H7 (cell line): ENCODE data around the genes BTN1A1 and H3C10.

- RAMPAGE, long total RNA: no peak
These were observed 921 bp upstream of the H3C6 start for GRCh38 chr6:26223650-26224778.

DNA sequence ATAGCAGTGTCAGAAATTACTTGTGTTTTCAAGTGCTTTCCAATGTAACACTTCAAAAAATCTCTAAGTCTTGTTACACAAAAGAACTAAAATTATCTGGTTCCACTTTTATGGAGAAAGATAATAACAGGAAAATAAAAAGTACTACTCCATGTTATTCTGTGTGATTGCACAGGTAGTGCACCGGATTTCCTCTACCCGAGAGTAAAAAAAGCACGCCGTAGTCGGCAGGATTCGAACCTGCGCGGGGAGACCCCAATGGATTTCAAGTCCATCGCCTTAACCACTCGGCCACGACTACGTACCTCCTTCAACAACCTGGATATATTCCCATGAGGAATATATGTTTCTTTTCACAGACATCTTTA, 27.0 kb upstream of the H4C8 start:
- RAMPAGE, long total RNA: no peak

DNA sequence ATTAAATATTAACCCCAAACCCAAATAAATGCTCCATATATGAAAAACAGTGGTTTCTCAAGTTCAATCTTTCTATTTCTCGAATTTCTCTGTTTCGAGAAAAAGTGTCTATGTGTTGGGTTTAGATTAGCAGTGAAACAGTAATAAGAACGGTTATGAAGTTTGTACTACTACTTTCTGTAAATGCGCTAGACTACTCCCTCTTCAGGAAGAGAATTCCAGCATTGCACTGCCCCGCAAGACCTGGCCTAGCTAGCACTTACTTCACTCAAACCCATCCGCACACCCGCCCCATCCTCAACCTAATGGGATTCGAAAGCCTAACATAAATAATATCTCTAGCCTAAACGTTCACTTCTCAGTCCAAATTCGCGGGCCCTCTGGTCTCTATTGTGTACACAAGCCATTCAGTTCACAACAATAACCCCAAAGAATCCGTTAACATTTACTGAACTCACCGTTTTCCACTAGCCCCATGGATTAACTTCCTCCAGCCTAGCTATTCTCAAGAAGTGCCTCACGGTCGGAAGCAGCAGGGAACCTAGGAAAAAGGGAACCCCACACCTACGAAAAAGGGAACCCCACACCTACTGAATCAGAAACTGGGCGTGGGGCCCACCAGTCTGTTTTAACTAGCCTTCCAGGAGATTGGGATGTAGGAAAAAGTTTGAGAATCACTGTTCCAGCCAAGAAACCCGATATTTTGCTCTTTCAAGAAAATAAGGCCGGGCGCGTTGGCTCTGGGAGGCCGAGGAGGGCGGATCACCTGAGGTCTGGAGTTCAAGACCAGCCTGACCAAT, 34.2 kb upstream of the H4C8 start:
- RAMPAGE, long total RNA: no peak

DNA sequence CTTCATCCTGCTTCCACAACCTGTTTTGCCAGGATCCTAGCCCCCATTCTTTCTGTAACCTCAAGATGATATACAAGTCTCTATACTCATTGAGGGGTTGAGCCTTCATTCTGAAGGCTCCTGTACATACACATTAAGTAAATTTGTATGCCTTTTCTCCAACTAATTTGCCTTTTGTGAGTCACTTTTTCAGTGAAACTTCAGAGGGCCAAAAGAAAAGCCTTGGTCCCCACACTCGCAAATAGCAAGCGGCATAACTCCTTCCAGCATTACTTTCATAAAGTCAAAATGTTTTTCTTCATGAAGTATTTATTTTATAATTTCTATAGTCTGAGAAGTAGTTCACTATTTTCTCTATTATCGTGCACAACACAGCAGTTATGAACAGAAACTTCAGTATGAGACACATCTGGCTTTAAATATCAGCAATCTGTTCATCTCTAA, 17.9 kb upstream of the BTN3A2 start:
- RAMPAGE, long total RNA: no peak

DNA sequence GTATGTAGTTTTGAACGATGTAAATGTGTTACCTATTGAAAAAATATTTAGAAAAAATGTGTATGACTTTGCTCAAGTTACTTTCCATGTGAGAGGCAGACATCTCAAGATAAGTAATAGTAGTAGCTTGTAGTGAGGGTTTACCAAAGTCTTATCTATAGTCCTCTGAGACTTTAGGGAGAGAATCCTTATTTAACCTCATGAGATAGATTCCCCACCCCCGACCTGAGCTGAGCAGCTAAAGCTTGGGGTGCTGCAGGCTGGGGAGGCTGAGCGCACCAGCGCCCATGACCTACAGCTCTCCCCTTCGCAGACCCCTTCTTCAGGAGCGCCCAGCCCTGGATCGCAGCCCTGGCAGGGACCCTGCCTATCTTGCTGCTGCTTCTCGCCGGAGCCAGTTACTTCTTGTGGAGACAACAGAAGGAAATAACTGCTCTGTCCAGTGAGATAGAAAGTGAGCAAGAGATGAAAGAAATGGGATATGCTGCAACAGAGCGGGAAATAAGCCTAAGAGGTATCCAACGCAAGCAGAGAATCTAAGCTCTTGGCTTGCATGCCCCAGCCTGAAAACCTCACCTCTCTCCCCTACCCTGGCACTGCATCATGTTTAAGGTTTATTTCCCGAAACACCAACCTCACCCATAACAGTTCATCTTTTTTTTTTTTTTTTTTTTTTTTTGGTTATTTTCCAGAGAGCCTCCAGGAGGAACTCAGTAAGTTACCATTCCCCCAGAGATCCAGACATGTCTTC, 7.8 kb downstream of the BTN3A2 start:
- RAMPAGE, long total RNA: no peak

- RAMPAGE, long total RNA: no peak
These were observed 18.3 kb upstream of the BTN3A3 start for GRCh38 chr6:26422026-26422414.

GRCh38 chr6:26465160-26465586, 7.4 kb downstream of the BTN2A1 start:
- RAMPAGE, long total RNA: no peak

DNA sequence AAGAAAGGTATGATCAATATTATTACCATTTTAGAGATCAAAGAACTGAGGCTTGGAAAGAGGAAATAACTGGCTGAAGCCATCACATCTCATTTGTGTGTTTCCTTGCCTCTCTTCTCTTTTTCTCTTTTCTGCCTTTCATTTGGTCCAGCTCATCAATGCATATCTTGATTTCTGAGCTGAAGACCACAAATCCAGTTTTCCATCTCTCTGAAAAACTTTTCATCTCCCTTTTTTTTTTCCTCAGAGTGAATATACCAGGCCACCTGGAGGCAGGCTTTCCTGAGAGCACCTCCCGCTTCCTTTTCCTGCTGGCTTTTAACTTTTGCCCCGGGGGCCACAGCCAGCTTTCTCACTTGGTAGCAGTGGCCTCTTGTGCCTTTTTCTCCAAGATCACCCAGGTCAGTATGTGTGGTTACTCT, at the start of gene BTN1A1:
TSS of gene BTN1A1 (plus strand) at position 346 of the 422 bp plus-strand sequence.
- RAMPAGE, long total RNA: no peak

GRCh38 chr6:26520653-26520899, 17.6 kb upstream of the HMGN4 start:
- RAMPAGE, long total RNA: no peak

- RAMPAGE, long total RNA: no peak
These were observed 113.4 kb downstream of the H2BC11 start for GRCh38 chr6:27019231-27019630.

- RAMPAGE, long total RNA: no peak
These were observed 744 bp upstream of the H4C9 start for GRCh38 chr6:27138117-27138958.

- RAMPAGE, long total RNA: no peak
These were observed 74.7 kb upstream of the ZNF184 start for GRCh38 chr6:27547471-27548149.

DNA sequence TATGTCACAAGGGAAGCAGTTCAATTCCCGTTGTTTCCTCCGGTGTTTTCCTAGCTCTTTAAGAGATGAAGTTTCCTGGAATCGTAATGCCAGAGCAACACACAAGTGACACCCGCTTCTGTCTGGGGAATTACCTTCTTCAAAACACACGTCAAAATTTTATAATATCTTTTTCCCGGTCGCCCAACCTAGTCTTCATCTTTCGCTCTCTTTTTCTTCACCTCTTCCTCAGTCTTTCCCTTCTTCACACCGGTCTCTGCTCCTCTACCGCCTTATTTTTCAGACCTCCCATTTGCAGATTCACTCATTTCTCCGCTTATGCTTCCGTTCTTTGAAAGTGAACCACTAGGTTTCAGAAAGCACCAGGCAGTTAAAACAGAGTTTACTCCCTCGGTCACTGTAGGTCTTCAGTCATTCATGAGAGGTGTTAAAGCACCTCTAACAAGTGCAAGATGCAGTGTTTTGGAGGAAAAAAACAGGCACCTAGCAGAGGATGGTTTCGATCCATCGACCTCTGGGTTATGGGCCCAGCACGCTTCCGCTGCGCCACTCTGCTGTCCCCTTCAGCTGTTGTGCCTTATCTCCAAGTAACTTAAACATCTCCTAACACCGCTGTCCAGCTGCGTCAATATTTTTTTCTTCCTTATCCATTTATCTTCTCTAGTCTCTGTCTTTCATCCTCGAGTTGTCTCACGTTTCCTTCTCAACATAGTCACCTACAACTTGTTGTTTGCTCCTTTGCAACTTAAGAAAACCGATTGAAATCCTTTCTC, 119.6 kb upstream of the ZNF184 start:
- RAMPAGE, long total RNA: no peak

DNA sequence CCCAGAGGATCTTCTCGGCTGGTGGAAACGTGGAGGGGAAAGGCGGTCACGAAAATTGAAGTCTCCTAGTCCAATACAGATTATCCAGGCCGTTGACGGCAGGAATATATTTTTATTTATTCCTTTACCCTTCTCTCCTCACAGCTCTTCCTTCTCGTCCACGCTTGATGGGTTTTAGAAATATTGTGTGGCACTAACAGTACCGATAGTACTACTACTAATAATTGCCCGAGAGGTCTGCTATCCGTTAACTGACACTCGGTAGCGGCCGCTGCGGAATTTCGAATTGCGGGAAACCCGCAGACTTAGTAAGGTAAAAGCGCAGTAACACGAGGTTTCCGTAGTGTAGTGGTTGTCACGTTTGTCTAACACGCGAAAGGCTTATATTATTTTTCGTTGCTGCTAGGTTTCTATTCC, 127.4 kb downstream of the H2BC13 start:
- RAMPAGE, long total RNA: no peak

DNA sequence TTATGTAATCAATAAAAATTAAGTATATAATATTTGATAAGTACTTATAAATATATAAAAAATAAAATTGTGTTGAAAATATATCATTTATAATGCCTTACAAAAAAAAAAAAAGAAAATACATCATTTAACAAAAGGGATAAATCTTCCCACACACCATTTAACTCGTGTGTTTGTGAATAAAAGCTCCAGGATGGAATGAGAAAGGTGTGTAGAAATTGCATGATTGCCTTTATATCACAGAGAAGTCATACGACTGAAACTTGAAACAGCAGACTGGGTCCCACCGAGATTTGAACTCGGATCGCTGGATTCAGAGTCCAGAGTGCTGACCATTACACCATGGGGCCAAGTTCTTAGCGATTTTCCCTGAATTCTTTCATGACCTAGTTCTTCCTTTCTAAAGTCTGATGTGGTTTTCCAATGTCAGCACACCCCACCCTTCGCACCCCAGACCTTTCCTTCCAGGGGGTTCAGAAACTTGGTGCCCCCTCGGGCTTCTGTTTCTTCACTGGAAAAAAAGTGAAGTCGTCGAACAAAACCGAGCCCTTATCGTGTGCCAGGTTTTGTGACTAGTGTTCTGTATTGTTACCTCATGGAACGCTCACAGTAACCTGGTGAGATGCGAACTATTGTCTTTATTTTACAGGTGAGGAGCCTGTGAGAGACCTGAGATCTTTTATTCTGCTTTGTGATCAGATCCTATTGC, 16.5 kb downstream of the H2BC13 start:
- RAMPAGE, long total RNA: no peak

DNA sequence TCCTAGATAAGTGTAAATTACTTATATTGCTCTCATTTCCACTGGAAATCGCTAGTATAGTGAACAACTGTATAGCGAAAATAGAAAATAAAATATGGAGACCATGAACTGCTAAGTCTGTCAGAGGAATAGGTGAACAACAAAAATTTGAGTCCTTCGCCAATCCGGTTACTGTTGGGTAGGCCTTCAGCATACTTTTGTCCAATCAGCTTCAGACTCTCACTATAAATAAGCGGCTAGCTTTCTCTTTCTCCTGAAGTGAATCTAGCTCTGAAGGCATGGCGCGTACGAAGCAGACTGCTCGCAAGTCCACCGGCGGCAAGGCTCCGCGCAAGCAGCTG, at the start of gene H3C10:
TSS of gene H3C10 (plus strand) at position 256 of the 341 bp plus-strand sequence.
- RAMPAGE, long total RNA: start-site peak on the plus strand centred at position 267 of the sequence, 29 bp wide, 4,531 reads

DNA sequence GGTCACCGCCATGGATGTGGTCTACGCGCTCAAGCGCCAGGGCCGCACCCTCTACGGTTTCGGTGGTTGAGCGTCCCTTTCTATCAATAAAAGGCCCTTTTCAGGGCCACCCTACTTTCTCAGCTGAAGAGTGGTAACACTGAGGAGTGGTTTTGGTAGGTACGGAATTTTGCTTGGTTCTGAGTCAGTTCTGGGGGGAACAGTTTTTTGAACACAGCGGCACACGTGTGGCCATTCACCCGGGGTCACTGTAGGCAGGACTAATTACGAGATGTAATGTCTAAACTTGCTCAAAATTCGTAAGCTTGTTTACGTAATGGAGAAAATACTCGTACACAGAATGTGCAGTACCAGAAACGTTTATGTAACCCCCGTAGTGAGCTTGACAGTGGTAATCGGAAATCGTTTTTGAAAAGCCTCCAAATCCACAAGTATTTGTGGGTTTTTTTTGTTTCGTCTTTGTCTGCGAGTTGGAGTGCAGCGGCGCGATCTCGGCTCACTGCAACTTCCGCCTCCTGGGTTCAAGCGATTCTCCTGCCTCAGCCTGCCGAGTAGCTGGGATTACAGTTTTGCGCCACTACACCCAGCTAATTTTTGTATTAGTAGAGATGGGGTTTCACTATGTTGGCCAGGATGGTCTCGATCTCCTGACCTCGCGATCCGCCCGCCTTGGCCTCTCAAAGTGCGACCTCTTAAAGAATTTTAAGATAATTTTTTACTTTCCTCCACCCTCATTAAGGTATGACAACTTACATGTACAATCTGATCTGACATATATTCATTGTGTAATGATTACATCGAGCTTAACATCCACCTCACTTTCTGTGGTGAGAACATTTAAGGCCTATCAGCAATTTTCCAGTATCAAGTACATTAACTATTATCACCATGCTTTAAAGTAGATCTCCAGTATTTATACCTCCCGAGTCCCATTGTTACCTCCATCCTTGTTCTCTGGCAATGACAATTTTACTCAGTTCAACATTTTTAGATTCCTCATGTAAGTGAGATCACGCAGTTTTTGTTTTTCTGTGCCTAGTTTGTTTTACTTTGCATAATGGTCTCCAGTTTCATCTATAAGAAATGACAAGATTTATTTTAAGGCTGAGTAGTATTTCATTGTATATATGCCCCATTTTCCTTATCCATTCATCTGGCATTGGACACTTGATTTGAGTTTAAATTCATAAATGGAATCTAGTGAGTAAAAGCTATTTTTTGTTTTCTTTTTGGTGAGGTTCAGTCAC, 898 bp downstream of the H4C11 start:
- RAMPAGE, long total RNA: no peak

GRCh38 chr6:28147523-28148180, 6.0 kb downstream of the ZKSCAN8 start:
- RAMPAGE, long total RNA: no peak

- RAMPAGE, long total RNA: no peak
These were observed 6.3 kb upstream of the ZSCAN9 start for GRCh38 chr6:28218414-28219437.

DNA sequence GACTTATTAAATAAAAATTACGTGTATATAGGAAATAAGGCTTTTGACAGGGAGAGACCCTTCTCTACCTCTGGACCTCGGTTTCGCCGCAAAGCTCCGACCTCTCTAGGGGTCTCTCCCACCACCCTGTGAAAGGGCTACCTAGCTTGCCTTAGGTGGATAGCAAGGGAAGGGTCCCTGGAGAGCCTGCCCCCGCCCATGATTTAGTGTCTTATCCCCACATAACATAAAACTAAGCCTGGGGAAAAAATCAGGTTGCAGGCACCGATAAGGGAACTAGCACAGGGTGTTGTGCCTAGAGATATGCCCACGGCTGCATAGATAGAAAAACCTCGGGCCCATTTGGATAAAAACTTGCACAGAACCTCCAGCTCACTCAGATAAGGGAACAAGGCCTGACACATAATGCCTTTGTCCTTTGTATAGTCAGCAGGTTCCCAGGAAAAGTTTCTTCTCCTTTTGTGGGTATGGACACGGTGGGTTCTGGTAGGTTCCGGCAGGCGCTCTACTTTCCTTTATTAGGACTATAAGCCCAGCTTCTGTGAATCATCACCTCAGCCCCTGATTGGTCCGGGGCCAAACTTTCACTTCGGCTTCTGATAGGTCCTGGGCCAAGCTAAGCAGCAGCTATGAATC, 839 bp downstream of the ZSCAN31 start:
- RAMPAGE, long total RNA: no peak